NT2/D1 (cell line): Measurements from ENCODE around the gene BFSP1.

GRCh38 chr20:16340366-16340982, 232.8 kb downstream of the KIF16B start:
- RRBS, 2 experiments, result no CpG with 5 or more reads among the region's 2 CpGs

DNA sequence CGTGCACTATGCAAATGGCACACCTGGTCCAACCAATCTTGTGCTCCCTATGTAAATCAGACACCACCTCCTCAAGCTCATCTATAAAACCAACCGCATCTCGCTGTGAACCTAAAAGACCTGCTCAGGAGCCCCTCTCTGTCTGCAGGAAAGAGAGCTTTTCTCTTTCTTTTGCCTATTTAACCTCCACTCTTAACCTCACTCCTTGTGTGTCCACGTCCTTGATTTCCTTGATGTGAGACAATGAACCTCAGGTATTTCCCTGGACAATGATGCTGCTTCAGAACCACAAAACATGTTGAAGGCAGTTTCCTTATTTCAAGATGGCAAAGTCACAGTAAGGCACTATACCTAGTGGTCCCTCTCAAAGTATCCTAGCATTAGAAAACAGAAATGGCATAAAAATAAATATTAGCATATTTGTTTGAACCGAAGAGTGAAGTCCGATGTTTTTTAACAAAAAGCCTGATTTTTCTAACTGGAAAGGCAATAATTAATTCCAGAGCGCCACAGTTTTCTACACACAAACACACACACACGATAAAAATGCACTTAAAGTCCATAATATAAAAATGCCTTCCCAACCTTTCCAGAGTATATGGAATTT, 110.1 kb downstream of the KIF16B start:
- RRBS, 2 experiments, result no CpG with 5 or more reads among the region's 8 CpGs

GRCh38 chr20:17225747-17226422, 955 bp upstream of the PCSK2 start:
- RRBS, 2 experiments, result 2% methylated on average over 14 to 22 of the region's 38 CpGs

DNA sequence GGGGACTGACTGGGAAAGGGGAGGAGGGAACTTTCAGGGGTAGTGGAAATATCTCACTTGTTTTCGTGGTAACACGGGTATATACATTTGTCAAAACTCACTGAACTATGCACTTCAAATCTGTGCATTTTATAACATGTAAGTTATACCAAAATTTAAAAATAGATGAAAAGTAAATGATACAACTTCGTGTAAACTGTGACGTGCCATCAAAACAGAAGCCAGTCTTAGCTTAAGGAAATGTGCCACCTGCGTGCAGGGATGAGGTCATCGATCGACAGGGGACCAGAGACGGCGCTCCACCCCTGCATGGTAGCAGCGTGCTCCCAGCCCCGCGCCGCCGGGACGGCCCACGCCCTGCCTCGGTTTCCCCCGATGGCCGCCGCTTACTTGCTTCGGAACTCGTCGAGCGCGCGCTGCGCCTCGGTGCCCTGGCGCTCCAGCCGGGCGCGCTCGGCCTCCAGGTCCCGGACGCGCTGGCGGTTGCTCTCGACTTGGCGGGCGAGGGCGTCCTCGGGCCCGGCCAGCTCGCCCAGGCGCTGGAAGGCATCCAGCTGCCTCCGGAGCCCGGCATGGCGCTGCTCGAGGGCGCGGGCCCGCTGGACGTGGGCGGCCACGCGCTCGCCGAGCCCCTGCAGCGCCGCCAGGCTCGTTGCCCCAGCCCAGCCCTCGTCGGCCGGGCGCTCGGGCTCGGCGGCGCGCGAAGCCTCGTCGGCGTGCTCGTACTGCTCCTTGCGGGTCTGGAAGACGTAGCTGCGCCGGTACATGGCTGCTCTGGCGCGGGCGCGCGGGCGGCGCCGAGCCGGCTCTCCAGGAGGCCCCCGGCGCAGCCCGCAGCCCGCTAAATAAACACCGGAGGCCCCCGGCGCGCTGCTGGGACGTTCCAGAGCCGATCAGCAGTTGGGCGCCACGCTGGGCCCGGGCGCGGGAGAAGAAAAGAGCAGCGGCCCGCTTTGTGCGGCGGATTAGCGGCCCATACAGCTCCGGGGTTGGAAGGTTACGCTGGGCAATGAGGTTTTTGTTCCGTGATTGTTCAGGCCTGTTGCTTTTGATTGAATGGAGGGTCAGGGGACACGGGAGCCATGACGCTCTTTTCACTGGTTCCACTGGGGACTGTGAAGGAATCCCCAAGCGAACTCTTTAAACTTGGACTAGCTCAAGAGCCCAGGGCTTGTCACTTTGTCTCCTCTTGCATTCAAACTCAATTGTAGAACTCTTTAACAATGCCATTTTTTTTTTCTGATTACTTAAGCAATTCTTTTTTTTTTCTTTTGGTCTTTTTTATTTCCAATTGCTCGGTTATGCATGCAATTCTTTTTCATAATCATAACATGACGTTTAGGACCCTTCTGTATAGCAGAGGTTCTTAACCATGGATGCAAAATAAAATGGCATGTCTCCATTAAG, at the start of gene BFSP1:
Gene BFSP1 (minus strand): TSS at position 817 of the 1,407 bp plus-strand sequence.
- RRBS, 2 experiments, result under 1% methylated on average over 63 to 72 of the region's 116 CpGs

DNA sequence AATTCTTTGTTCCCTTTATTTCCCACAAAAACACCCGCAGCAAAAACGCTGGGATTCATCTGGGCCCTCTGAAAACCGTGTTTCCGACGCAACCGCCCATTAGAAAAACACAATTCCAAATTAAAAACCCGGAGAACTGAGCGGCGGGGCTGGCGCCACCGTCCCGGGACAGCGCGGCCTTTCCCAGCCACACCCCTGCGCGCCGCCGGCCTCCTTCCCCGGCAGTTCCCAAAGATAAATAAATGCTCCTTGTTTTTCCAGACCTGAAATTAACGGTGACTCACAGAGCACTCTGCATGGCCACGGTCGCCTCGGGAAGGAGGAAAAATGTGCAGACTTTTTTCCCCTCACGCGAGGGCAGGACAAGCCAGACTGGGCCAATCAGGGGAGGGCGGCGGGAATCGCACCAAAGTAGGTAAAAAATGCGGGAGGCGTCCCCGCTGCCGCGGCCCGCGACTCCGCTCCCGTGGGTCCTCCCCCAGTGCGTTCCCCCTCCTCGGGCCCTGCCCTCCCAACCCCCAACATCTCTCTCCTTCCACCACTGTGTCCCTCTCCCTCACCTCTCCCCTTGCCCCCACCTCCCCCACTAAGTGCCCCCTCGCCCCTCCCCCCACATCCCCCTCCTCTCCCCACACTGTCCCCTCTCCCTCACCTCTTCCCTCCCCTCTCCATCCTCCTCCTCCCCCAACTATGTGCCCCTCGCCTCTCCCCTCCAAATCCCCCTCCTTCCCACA, 800 bp upstream of the DSTN start:
- RRBS, 2 experiments, result under 1% methylated on average over 7 to 12 of the region's 41 CpGs

GRCh38 chr20:17575169-17575984, 5.5 kb downstream of the DSTN start:
- RRBS, 2 experiments, result no CpG with 5 or more reads among the region's 6 CpGs

DNA sequence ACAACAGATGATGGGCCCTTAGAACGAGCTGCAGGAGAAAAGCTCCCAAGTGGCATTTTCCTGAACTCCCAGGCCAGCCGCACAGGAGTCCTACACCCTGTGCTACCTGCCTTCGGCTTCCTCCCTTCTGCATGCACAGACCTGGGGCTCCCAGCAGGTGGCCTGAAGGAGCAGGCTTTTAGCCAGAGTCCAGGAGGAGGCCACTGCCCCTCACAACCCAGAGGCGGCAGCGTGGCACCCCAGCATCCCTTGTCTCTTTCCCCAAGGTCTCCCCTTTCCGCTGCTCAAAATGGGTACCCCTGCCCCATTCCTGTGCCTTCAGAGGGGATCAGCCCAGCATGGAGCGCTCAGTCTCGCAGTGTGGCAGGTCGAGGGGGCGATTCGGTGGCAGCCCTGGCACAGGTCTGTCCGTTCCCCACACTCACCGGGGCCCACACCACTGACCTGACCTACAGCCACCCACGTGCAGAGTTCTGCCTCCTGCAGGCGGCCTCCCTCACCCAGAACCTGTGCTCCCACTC, 41.6 kb downstream of the DSTN start:
- RRBS, 2 experiments, result no CpG with 5 or more reads among the region's 15 CpGs

- RRBS, 2 experiments, result no CpG with 5 or more reads among the region's 11 CpGs
Observed at GRCh38 chr20:17878451-17879139, 90.0 kb downstream of the SNX5 start.

DNA sequence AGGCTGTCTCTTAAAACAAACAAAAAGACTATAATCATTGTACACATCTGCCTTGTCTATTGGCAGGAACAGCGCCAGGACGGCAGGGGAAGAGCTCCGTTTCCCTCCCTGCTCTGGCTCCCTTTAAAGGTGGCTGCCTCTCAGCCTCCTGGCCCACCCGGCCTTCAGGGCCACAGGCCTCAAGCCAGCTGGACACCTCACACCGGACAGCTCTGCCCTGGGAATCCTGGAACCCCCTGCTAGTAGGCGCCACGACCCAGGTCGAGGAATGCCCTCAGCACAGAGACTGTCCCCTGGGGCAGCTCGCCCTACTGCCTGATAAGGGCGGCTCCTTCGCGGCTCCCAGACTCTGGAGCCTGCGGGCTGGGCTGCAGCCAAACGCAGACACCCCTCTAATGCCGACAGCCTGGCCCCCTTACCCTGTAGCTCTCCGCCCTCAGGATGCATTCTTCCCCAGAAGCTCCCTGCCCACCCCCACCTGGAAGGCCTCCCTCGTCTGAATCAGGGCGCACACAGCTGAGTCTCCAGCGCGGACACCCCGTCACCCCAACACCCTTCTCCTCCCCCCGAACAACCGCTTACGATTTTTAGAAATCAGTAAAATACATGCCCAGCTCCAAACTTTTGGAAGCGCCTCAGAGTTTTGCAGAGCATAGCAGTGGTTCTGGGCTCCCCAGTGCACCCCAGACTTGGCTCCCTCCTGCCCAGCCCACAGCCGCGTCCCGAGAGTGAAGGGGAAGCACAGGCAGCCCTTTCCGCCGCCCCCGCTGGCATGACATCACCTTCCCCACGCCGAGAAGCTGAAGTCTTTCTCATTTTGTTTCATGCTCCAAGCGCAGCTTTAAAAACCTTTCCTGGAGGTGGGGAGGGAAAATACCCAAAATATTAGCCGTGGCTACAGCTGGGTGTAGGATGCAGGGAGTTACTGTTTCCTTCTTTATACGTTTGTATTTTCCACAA, 73.3 kb downstream of the SNX5 start:
- RRBS, 2 experiments, result 76 to 93% methylated on average over 1 to 2 of the region's 36 CpGs

GRCh38 chr20:17928400-17929475, 39.9 kb downstream of the SNX5 start:
- RRBS, 2 experiments, result no CpG with 5 or more reads among the region's 28 CpGs

DNA sequence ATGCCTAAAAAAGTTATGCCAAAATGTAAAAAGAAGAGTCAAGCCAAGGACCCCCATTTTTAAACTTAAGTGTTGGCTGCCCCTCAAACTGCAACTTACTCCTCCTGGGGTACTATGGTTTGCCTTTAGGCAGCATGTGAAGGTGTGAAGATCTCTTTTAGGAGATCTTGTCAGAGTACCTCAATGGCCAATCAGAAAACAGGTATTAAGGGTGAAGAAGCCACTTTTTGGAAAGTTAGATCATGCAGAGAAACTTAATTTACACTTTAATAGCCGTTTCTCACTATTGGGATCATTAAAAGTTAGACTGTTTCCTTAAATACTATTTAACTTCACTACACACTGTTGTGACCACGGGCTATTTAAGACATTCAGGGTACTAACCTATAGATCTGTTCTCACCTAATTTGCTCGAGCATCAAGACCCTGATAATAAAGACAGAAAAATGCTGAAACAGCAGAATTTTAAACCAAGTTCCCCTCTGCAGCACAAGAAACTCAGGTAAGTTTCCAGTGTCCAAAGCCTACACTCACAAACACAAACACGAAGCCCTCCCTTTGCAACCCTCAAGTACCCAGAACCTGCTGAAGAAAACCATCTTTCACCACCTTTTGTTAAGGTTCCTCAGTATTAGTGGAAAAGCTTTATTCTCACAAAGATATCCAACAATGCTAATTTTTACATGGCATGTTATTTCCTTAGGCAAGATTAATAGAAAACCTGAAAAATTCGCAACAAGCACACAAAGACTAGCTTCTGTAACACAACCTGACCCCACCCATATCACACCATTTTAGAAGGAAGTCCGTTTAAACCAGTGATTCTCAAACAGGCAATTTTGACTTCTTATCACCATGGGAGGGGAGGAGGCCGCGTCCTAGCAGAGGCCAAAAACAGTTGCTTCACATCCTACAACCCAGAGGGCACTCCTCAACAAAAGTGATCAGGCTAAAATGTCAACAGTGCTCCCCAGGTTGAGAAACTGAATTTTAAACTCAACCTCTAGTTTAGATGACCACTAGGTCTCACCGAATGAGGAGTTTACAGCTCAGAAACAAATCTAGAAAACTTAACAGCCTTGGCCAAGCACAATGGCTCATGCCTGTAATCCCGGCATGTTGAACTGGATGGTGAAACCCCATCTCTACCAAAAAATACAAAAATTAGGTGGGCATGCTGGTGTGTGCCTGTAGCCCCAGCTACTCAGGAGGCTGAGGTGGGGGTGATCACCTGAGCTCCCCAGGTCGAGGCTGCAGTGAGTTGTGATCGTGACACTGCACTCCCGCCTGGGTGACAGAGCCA, 3.8 kb downstream of the SNX5 start:
- RRBS, 2 experiments, result no CpG with 5 or more reads among the region's 13 CpGs

DNA sequence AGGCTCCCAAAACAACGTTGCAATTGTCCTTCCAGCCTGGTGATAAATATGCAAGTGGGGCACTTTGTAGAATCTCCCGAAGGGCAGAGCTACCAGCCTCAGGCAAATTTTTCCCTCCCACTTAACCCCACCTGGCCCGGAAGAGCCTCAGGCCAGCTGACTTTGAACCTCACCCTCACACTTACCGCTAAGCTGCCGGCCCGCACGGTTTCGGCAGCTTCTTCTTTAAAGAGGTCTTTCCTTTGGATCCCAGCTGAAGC, 2.5 kb downstream of the OVOL2 start:
- RRBS, 2 experiments, result 2 to 6% methylated on average over 3 to 6 of the region's 8 CpGs

DNA sequence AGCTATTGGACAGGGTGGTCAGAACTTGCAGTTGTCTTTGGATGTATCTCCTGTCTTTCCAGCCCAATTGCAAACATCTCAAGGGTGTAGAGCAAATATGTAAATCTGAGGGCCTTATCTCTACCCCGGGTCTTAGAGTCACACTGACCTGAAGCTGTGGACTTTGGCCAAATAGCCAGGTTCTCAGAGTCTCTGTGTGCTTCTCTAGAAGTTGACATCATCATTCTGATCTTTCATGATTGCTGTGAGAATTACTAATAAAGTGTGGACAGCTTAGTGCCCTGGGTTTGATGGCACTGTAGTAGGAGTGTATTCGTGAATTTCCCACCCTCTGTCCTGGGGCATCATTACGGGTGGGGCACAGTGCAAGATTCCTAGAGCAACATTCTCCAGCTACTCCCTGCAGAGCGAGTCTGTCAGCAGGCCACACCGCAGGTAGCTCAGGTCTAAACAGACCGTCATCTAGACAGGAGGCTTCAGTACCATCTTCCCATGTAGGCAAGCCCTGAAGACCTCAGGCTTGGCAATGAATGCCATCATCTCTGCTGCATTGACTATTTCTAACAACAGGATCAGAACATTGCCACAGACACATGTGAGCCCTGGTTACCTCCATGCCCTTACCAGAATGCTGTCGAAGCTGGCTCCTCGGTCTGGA, 71.2 kb downstream of the SLC24A3 start:
- RRBS, 2 experiments, result no CpG with 5 or more reads among the region's 8 CpGs

- RRBS, 2 experiments, result no CpG with 5 or more reads among the region's 7 CpGs
Observed at GRCh38 chr20:19735357-19736067, 22.5 kb upstream of the RIN2 start.

DNA sequence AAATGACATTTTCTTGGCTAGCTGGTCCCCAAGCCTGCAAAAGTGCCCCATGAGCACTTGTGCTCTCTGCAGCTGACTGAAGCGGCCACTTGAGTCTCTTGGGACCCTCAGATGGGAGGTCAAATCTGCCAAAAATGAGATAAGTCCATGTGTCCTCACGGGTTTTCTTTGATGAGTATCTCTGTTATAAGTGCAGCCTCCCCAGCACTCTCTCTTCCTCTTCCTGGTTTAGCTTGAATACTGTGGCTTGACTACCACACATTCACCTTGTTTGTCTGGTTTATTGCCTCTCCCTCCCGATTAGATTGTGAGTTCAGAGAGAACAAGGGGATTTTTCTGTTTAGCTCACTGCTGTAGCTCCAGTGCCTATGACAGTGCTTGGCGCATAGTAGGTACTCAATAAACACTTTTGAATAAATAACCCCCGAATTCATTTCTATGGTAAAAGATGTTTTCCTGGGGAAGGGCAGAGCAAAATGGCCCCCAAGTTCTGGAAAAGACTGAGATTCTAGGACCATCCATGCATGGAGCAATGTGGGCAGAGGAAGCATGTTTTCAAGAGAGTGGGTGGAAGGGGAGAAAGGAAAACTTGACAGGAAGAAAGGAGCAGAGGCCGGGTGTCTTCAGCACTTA, 6.9 kb upstream of the RIN2 start:
- RRBS, 2 experiments, result no CpG with 5 or more reads among the region's 6 CpGs

- RRBS, 2 experiments, result no CpG with 5 or more reads among the region's 5 CpGs
Observed at GRCh38 chr20:19916990-19917416, 100.2 kb upstream of the NAA20 start.

- RRBS, 2 experiments, result no CpG with 5 or more reads among the region's 8 CpGs
Observed at GRCh38 chr20:19964500-19964964, 52.6 kb upstream of the NAA20 start.

DNA sequence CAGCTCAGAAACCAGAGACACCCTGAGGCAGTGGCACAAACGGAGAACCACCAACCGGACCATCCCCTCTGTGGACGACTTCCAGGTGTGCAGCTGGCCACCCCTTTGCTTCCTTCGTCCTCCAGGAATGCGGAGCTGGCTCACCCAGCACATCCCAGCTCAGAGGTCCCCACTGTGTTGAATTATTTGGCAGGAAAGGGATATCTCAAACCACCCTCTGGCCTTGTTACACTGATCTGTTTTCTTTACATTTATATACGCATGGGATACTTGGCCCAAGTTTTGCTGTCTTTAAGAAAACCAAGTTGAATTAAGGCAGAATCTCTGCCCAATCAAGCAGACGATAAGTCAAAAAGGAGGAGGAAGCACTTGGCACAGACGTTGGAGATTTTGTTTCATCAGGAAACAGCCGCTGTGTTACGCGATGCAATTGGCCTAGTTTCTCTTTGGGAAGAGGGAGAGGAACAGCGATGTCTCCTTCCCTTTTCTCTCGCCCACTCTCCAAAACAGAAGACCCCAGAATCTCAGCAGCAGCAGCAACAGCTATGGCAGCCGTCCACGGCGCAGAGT, 20.3 kb upstream of the NAA20 start:
- RRBS, 2 experiments, result no CpG with 5 or more reads among the region's 16 CpGs

DNA sequence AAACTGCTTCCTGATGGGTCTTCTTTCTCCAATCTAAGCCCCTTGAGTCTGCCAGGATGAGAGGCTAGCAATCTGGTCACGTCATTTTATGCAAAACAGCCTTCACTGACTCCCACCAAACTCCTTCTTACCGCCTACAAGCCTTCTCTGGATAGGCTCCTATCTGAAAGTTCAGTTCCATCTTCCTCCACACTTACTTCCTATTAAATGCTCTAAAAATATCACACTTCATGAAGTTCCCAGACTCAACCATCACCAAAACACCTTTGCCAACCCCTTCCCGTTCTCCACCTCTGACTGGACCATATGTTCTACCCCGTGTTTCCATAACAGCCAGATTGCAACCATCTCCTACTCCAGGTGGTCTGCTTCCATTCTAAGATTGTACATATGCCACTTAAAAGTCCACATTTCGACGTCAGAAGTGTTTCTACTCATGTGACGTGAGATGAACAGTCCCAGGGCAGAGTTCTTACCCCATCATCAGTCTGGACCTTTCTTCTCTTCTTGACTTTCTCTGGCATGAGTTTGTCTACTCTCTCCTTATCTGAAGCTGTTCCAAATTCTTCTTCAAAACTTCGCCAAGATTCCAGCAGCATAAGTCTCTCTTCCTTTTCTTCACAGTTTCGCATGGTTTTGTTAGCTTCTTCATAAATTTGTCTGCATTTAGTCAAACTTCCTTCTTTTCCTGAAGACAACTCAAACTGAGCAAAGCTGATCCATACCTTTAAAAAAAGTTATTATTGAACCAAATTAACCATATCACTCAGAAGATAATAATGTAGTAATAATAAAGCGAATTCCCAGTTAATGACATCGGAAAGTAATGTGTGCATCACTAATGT, 15.2 kb downstream of the CRNKL1 start:
- RRBS, 2 experiments, result no CpG with 5 or more reads among the region's 11 CpGs

DNA sequence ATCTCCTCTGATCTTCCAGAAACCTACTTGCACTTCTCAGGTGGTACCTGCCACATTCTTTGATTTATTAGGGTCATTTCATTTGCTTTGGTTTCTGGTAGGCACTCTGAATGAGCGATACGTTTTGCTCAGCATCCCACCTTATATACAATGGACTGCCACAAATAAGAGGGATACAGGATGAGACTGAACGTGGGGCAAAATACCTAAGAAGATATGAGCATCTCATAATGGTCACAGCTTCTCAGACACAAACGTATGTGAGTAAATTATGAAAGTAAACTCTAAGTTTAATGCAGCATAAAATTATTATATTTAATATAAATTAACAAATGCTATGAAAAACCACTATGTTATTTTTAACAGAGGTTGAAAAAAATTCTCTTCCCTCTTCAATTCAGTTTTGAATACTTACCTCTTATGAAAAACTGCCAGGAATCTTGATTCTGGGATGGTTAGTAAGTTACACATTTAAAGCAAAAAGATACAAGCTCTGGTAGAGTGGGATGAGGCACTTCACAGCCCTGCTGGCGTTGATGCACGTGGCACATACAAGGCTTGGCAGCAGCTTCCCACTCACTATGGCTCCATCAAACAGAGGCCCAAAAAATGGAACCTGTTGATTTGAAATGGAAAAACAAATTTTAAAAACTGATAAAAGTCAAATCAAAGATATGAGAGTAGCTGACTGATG, 104.6 kb downstream of the INSM1 start:
- RRBS, 2 experiments, result no CpG with 5 or more reads among the region's 6 CpGs